Right ventricle myocardium (tissue), 1 donor: ENCODE results near the genes MRRF, ZBTB26 and RABGAP1.

DNA sequence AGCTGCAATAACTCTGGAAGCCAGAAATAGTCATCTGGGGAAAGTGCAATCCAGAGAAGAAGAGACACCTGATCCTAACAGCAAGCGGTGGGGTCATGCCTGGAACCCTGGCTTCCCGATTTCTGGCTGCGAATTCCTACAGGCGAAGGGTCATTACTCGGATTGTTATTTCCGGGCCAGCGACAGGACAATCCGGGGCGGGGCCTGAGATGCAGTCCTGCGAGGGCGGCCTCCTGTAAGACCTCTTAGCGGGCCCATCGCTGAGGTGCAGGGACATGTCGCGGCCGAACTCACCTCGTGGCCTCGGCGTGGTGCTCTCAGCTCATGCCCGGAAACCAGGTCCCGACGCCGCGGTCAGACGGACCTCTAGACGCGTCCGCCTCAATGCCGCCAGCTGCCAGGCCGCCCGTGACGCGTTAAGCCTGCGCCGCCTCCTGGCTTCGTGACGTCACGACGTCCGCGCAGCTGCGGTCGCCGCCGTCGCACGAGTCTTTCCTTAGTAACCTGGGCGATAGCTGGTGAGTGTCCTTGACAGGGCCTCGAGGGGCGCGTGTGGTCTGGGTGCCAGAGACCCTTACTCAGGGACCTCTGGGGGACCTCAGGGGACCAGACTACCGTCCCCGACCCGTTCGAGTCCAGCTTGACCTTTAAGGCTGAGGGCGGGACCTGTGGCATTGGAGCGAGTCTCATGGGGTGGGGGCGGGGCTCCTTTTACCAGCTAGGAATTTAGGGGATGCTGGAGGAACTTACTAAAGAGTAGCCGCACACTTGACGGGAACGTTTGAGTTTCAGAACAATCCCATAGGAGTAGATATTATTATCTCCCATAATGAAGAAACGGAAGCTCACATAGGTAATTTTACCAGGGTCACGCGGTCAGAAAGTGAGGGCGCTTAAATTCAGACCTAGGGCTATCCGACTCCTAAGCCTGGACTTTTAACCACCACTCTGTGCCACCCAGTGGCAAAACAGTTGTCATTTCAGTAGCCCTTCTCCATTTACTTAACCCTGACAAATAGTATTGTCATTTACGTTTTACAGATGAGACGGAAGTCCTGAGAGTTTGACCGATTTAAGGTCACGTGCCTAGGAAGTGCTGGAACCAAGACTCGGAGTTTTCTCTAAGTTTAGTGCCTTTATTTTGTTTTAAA, at the start of gene MRRF:
Gene MRRF, plus strand, starts transcription at position 462 of the 1,151 bp plus-strand sequence.
- PRO-cap, 2 experiments: peak in 2 of 2 experiments; most common plus-strand start position 499 of the sequence (in 2); most common minus-strand start position 124 of the sequence (in 2)

GRCh38 chr9:122369601-122370167, 1.1 kb upstream of the PTGS1 start:
- PRO-cap, 2 experiments: no peak in any of the 2 experiments

- PRO-cap, 2 experiments: no peak in any of the 2 experiments
Measured at GRCh38 chr9:122788962-122789281, 189 bp downstream of the OR5C1 start.

GRCh38 chr9:122826927-122827605, 1.3 kb downstream of the PDCL start:
- PRO-cap, 2 experiments: no peak in any of the 2 experiments

GRCh38 chr9:122879855-122880416, 25.2 kb downstream of the RC3H2 start:
- PRO-cap, 2 experiments: no peak in any of the 2 experiments

DNA sequence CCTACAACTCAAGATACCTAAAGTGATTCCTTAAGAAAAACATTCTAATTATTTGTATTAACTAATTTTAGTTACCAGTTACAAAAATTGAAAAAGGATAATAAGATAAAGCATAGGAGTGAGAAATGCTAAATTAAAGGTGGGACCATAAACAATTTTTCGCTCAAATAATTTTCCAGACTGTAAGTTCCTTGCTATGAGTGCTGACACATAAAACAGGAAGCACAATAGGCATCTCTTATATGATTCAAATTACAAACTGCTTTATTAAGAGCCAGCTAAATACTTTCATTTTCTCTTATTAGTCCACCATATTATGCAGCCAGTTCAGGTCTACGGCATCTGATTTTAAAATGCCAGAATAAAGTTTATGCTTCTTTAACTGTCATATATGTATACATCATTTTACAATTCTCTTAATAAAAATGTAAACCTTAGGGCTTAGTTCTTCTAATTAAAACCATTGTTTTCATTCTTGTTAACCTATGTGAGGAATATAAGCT, 4.3 kb downstream of the RC3H2 start:
- PRO-cap, 2 experiments: no peak in any of the 2 experiments

- PRO-cap, 2 experiments: peak in 2 of 2 experiments; most common plus-strand start chr9:122904677 (in 2)
Measured at GRCh38 chr9:122904415-122904746, 778 bp downstream of the RC3H2 start.

- PRO-cap, 2 experiments: peak in 2 of 2 experiments; most common plus-strand start chr9:122931714 (in 2); most common minus-strand start chr9:122931492 (in 2)
Measured at GRCh38 chr9:122930972-122931859, at the start of gene ZBTB26. Gene ZBTB26, minus strand, starts transcription at chr9:122931512.

GRCh38 chr9:122940284-122941461, at the start of gene RABGAP1:
Gene RABGAP1, plus strand, starts transcription at chr9:122941020.
- PRO-cap, 2 experiments: peak in 2 of 2 experiments; most common plus-strand start chr9:122941020 (in 2); most common minus-strand start chr9:122941248 (in 2)

- PRO-cap, 2 experiments: no peak in any of the 2 experiments
Measured at GRCh38 chr9:123034196-123034623, 743 bp downstream of the GPR21 start.

DNA sequence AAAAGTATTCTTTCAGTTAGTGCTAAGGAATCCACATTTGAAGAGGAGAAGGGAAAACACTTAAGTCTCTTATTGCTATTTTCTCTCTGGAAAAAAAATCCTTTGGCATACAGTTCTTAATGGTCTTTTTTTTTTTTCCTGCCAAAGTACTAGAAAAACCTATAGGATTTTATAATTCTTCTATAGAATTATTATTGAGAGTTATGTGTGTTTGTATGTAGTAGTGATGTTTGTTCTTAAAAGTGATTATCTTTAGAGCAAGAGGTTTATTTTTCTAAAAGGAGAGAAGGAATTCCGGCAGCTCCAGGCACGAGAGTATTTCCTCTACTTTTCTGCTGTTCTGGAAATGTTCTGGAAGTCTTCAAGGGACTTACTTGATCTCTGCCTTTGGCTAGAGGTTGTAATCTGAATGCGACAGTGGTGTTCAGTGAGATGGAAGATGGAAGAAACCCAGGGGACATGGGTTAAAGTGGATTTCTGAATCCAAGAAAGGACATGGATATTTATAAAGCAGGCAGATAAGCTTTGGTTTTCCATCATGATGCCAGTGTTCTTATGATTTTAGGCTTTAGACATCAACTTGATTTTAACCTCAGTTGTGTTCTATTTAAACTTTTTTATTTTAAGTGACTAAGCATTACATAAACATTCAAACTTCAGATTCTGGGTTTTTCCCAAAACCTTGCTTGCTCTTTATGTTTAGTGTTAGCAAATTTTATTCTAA, 3.4 kb downstream of the GPR21 start:
- PRO-cap, 2 experiments: peak in 2 of 2 experiments; most common minus-strand start position 342 of the sequence (in 2)

DNA sequence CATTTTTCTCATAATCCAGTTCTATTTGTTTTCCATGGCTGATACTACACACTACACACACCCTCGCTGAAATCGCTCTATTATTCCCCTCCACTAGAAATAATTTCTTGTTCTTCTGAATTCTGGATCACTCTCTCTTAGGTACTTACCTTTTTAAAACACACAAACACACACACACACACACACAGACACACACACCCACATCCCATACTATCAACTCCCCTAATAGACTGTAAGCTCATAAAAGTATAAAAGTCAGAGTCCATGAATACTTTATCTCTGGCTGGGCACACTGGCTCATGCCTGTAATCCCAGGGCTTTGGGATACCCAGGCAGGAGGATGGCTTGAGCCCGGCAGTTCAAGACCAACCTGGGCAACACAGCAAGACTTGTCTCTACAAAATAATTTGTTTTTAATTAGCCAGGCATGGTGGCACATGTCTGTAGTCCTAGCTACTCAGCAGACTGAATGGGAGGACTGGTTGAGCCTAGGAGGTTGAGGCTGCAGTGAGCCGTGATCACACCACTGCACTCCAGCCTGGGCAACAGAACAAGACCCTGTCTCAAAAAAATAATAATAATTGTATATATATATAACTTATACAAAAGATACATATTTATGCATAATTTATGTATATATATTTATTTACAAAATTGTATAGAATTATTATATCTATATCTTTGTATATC, 11.0 kb downstream of the STRBP start:
- PRO-cap, 2 experiments: no peak in any of the 2 experiments

GRCh38 chr9:123526729-123528054, 171.2 kb downstream of the CRB2 start:
- PRO-cap, 2 experiments: no peak in any of the 2 experiments

DNA sequence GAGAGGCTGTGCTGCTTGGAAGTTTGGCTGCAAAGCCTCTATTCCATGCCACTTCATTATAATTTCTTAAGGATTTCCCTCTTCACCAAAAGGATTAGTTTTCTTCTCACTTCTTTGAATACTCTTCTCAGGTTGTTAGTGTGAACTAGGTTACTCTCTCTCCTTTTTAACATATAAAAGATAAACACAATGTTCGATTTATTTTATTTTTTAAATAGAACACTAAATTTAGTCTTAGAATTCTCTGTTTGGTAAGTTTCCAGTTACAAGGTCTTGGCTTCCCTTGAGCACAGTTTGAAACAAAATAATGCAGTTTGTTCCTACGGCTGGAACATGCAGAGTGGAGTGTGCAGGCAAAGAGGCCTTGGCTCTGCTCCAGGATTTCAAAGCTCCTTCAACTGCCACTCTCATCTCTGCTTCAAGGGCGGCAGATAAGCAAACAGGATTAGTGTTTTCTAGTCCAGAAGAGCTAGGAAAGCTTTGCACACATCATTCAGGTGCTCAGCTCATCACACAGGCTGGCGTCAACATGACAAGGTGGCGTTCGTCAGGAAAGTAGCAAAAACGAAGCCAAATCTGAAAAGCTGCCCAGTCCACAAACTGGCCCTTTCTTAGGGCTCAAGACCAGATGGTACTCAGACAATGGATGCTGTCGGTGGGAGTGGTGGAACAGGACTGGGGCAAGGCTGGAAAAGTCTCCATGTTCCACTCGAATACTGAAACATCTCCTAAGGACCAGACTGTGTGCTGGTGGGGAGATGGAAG, 286.6 kb downstream of the CRB2 start:
- PRO-cap, 2 experiments: no peak in any of the 2 experiments

DNA sequence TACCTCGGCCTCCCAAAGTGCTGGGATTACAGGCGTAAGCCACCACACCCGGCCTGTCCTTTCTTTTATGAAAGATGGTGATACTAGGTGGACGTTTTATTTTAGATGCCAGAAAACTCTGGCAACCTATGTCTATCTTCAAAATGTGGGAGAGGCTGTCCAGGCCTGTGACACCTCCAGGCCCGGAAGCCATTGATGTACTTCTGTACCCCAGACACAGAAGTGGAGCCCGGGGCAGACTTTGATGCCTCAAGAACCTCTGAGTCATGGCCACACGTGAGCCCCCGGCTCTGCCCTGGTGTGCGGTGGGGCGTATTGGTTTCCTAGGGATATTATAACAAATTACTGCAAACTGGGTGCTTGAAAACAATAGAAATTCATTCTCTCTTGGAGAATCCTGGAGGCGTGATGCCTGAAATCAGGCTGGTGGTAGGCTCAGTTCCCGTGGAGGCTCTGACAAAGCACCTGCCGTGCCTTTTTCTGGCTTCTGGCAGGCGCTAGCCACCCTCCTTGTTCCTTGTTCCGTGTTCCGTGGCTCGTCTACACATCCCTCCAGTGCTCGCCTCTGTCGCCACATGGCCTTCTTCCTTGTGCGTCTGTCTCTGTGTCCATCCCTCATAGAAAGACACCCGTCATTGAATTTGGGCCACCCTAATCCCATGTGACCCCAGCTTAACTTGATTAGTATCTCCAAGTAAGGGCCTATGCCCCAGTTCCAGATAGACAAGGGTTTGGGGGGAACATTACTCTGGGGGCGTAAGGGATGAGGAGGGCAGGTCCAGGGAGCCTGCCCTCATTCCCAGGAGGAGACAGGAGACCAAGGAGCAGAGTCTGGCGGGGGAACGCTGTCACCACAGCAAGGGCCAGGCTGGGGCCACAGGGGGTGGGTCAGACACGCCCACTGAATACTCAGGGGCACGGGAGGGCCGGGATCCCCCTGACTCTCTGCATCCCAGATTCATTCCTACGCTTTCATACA, 24.3 kb downstream of the NEK6 start:
- PRO-cap, 2 experiments: no peak in any of the 2 experiments

- PRO-cap, 2 experiments: no peak in any of the 2 experiments
Measured at GRCh38 chr9:124347437-124348272, 67.6 kb downstream of the PSMB7 start.

- PRO-cap, 2 experiments: no peak in any of the 2 experiments
Measured at GRCh38 chr9:124353355-124353978, 61.8 kb downstream of the PSMB7 start.

GRCh38 chr9:124363328-124363743, 51.9 kb downstream of the PSMB7 start:
- PRO-cap, 2 experiments: no peak in any of the 2 experiments

GRCh38 chr9:124384271-124385030, 30.8 kb downstream of the PSMB7 start:
- PRO-cap, 2 experiments: no peak in any of the 2 experiments

DNA sequence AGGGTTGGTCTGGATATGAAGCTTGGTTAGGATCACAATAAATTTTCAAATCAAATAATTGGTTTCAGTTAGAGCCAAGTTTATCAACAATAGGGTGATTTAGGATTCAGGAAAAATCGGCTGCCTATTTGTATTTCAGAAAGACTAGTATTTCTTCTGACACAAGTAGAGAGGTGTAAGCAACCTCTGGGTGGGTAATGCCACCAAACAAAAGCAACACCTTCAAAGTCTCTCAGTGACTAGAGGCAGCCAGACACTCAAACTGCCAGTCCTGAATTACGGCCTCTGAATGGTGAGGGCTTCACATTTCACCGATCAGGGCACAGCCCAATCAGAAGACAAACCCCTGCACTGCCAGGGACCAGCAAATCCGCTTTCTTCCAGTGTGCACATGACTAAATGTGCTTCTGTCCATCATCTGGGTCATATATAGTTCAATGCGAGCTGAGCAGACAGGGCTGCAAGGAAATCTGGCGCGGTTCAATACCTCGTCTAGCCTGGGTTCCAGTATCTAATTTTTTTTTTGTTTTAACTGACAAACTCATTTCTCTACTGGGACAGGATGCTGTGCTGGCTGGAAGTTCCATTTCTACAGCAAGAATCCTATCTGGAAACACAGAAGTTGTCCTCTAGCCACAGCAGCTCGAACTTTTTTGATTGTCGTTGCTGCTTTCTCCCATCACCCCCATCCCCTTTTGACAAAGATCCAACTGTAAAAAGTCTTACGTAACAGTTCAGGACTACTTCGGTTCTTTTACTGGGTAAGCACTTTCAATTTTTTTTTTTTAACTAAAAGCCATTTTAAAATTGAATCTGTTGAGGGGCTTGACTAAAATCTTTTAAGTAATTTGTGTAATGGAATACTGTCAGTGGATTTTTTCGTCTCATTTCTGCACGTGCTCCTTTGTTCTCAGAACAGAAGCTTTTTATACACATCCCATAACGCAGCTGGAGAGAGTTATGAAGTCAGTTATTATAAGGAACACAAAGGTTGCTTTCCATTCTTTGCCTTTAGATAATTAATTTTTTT, 112.8 kb downstream of the NR6A1 start:
- PRO-cap, 2 experiments: peak in 2 of 2 experiments; most common plus-strand start position 455 of the sequence (in 2); most common minus-strand start position 280 of the sequence (in 1)